ENCODE measurements around a stretch of chr2.

- RRBS, result no CpG with 5 or more reads among the region's 29 CpGs
These were observed 70.7 kb upstream of the LRRTM4 start for GRCh38 chr2:77592542-77593586.

GRCh38 chr2:78541585-78542434, 483.7 kb upstream of the REG3G start:
- RRBS, result no CpG with 5 or more reads among the region's 17 CpGs

GRCh38 chr2:78665225-78665591, 360.3 kb upstream of the REG3G start:
- RRBS, result no CpG with 5 or more reads among the region's 4 CpGs

DNA sequence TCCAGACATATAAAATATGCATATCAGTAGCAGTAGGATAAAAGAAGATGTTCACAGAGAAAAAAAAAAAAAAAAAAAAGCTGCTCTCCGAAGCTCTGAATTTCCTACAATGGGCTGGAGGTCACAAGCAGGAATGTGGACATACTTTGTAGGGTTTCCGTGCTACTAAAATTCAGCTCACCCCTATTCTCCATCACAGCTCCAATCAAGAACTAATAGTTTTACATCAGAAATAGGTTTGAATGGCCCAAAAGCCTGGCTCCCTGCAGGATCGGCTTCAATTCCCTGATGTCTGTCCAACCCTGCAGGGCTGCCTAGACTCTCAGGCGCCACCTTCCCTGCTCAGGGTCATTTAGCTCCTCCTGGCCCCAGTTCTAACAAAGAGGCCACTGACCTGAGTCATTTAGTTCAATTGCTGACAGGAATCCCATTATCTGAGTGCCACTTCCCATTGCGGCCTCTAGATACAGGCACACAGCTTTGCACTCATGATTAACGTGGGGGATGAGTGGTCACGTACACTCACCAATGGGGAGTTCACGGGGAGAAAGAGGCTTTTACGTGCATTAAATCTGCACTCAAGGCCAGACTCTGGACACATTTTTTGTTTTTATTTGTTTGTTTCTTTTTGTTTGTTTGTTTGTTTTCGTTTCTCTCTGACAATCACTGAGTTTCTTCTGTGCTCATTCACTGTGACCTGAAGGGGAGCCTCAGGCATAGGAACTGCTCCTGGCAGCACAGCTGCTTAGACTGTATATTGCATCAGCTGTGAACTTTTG, 119.1 kb upstream of the CTNNA2 start:
- RRBS, result no CpG with 5 or more reads among the region's 10 CpGs

DNA sequence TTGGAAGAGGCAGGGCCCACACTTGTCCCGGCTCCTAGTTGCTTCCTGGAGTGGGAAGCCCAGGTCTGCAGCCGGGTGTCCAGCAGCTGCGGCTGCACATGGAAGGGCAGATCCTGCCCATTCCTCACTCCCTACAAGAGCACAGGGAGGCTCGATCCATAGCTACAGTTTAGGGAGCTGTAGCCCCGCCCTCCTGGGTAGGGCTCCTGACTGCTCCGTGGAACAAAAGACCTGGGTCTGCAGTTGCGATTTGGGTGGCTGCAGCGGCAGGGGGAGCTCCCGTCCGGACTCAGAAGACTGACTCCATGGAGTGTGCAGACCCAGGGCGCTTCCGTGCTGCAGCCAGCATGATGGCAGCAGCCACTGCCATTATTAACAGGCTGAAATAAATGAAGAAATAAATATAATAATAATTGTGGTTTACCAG, 157.3 kb downstream of the CTNNA2 start:
- RRBS, result 81% methylated on average over 2 of the region's 12 CpGs

DNA sequence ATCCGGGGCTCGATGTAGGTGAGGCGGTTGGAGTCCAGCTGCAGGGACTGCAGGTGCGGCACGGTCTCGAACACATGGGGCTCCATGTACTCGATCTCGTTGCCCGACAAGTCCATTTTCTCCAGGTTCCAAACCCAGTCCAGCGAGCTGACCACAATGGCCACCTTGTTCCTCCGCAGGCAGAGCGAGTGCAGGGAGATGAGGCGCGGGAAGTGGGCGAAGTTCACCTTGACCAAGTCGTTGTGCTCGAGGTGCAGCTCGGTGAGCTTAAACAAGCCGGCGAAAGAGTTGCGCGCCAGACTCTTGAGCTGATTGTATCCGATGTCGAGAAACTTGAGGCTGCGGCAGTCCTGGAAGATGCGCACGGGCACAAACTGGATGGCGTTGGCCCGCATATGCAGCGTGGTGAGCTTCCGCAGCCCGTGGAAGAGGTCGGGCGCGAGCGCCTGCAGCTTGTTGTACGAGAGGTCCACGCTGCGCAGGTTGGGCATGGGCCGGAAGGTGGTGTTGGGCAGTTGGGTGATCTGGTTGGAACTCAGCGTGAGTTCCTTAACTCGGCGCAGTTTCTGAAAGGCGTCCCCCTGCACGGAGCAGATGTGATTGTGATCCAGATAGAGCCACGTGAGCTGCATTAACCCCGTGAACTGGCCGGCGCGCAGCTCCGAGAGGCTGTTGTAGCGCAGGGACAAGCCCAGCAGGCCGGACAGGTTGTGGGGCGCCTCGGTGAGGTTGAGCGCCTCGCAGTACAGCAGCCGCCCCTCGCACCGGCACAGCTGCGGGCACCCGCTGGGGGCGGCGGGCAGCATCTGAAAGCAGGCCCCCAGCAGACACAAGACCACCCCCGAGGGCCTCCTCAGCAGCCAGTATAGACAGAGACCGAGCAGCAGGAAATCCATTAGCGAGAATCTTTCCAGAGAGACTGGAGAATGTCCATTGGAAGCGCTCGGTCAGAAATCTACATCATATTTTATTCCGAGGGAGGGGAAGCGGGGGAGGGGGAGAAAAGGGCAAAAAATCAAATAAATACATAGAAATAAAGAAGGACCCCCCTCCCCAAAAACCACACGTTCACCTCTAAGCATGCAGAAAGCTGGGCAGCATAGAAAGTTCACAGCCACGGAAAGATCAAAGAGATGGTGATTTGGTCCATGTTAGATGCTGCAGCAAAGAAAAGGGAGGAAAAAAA, 1.2 kb downstream of the LRRTM1 start:
- RRBS, result 3% methylated on average over 13 of the region's 73 CpGs

DNA sequence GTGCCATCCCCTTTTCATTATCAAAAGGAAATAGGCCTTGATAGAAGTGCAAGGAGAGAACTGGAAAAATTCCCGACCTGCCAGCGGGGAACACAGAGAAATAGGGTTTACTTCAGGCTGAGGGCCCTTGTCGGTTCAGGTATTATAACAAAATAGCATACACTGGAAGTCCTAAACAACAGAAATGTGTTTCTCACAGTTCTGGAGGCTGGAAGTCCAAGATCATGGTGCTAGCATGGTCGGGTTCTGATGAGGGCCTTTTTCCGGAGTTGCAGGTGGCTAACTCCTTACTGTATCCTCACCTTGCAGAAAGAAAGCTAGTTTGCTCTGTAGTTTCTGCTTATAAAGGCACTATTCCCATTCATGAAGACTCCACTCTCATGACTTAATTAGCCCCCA, 215.7 kb upstream of the LRRTM1 start:
- RRBS, result no CpG with 5 or more reads among the region's 5 CpGs

DNA sequence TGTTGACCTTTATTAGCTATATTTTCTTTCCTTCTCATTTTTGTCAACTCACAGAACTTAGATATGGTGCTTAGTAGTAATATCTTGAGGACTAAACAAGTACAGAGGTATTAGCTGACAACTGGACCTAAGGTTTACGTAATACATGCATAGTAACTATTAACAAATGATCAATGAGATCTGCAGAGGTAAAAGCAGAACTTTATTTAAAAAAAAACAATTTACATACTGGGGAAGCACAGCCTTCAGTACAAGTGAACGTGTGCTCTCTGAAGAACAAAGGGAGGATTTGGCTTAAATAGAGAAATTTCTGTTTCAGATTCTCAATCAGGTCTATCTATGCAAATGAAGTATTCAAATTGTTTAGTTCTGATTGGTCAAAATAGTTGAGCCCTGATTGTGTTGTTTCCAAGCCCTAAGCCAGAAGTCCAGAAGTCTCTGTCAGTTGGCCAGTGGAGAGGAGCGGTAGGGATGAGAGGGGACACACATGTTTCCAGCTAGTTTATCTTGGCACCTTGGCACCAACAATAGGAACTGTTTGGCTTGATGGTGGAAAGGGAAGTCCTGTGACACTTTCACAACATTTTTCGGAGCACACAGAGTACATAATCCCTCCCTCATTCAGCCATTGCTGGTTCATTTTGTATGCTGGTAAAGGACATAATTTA, 1661.8 kb downstream of the SUCLG1 start:
- RRBS, result no CpG with 5 or more reads among the region's 4 CpGs

DNA sequence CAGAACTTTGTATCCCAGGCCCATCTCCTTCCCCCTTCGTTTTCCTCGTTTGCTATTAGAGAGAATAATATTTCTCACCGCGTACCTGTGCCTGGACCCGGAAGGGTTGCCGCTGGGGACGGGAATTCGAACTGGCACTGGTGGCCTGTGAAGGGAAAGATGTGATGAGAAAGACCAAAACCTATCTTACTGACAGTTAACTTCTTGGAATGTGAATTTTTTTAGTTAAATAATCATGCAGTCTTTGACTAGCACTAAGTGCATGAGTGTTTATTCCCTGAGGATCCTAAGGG, 558 bp upstream of the SUCLG1 start:
- RRBS, result no CpG with 5 or more reads among the region's 8 CpGs

GRCh38 chr2:84906949-84907767, 1.7 kb downstream of the TMSB10 start:
- RRBS, result no CpG with 5 or more reads among the region's 14 CpGs

GRCh38 chr2:84926729-84927406, 21.4 kb downstream of the TMSB10 start:
- RRBS, result no CpG with 5 or more reads among the region's 24 CpGs

DNA sequence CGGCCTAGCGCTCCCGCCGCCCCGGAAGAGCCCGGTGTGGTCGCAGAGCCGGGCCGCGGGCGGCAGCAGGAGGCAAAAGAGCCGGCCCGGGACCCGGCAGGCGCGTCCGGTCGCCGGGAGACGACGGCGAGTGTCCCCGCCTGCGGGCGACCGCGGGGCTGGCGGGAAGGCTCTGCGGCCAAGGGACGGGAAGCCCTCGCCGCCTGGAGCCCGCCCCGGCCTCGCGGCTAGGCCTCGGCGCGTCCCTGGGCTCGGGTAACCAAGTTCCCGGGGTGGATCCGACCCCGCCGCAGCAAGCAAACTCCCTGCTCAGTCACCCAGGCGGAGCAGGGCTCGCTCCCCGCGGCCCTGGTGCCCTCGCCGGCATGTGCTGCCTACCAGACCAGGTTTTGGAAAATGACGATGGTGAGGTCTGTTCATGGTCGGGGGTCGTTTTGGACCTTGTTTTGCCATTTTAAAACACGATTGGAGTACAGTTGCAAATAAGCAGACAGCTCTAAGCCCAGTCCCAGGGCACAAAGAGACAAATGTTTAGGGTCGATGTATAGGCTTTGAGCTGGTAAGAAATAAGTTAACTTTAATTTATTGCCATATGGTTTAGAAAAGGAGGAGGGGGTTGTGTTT, 987 bp downstream of the KCMF1 start:
- RRBS, result 1% methylated on average over 28 of the region's 55 CpGs

DNA sequence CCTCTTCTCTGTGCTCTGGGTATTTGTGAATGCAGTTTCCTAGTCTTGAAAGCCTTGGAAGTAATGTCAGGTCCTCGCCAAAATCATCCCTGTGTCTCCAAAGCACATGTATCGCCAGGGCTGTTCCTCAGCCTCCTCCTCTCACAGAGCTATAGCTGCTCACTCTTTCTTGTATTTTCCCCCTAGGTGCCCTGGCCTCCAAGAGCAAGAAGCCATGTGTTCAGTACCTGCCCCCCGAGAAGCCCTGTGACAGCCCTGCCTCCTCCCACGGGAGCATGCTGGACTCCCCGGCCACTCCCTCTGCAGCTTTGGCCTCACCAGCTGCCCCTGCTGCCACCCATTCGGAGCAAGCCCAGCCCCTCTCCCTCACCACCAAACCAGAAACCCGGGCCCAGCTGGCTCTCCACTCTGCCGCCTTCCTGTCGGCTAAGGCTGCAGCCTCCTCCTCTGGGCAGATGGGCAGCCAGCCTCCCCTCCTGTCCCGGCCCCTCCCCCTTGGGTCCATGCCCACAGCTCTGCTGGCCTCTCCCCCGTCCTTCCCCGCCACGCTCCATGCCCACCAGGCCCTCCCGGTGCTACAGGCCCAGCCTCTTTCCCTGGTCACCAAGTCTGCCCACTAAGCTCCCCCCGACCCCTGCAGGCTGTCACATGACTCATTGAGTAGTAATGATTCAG, 18.8 kb downstream of the TGOLN2 start:
- RRBS, result 26% methylated on average over 5 of the region's 15 CpGs

GRCh38 chr2:85315838-85316348, 11.9 kb downstream of the TGOLN2 start:
- RRBS, result no CpG with 5 or more reads among the region's 6 CpGs

- RRBS, result no CpG with 5 or more reads among the region's 8 CpGs
These were observed 5.6 kb downstream of the TGOLN2 start for GRCh38 chr2:85321848-85322959.

DNA sequence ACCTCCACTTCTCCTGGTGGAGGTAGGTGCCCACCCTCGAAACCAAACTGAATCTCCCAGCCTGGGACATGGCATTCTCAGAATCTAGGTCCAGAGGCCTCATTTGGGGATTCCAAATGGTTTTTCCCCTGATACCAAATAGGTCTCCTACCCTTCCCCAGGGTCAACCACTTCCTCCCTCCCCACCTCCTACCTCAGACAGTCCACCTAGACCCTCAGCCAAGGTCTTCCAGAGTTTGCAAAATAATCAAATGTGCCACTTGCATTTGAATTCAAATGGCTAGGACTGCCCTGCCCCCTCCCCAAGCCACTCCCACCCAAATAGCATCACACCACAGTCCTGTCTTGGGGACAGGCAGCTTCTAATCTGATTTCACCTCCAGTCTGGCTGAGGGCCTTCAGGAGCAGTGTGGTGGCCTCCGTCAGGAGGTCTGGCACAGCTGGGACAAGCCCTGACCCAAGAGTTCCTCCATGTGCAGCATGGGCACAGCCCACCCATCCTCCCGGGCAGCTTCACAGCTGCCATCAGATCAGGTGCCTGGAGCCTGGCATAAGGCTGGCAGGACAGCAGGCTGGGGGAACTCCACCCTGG, 497 bp downstream of the CAPG start:
- RRBS, result no CpG with 5 or more reads among the region's 3 CpGs

GRCh38 chr2:85547634-85548658, 9.0 kb downstream of the MAT2A start:
- RRBS, result 70% methylated on average over 2 of the region's 8 CpGs

GRCh38 chr2:85561080-85561369, 268 bp downstream of the GGCX start:
- RRBS, result 1% methylated on average over 7 of the region's 15 CpGs

DNA sequence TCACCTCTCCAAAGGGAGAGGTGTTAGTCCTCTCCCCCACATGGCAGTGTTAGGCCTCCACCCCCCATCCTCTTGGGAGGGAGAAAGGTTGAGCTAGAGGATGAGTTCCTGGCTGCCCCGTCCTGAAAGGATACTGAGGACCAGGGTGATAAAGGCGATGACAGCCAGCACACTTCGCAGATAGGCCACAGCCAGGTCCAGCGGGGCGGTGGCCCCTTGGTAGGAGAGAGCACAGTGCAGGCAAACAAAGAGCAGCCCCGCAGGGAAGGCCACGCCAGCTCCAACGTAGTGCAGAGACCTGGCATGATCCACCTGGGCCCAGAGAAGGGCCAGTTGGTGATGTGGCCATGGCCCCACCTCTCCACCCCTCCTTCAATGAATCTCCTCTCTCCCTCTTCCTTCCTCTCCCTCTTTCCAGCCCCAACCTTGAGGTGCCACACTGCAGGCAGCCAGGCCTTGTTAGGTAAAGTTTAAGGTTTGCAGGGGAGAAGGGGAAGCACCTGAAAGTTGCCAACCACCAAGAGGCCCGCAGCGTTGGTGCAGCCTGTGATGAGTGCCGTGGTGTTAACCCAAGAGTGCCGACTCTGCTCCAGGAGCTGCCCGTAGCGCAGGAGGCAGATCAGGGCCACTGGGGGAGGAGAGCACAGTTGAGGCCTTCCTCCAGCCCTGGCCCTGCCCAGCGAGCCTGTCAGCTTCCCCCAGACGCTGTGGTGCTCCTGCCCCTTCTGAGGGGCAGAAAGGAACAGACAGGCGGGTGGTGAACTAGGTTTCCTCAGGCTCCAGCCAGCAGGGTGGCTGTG, 2.9 kb downstream of the TMEM150A start:
- RRBS, result no CpG with 5 or more reads among the region's 17 CpGs

Measured in amniotic epithelial cell (primary cell).